Epithelial cell of prostate (primary cell): Measurements from ENCODE around the gene PDILT.

GRCh38 chr16:19115445-19116002 is 1.8 kb downstream of the ITPRIPL2 start:
- RRBS = 77% methylated on average over 7 of the region's 32 CpGs

DNA sequence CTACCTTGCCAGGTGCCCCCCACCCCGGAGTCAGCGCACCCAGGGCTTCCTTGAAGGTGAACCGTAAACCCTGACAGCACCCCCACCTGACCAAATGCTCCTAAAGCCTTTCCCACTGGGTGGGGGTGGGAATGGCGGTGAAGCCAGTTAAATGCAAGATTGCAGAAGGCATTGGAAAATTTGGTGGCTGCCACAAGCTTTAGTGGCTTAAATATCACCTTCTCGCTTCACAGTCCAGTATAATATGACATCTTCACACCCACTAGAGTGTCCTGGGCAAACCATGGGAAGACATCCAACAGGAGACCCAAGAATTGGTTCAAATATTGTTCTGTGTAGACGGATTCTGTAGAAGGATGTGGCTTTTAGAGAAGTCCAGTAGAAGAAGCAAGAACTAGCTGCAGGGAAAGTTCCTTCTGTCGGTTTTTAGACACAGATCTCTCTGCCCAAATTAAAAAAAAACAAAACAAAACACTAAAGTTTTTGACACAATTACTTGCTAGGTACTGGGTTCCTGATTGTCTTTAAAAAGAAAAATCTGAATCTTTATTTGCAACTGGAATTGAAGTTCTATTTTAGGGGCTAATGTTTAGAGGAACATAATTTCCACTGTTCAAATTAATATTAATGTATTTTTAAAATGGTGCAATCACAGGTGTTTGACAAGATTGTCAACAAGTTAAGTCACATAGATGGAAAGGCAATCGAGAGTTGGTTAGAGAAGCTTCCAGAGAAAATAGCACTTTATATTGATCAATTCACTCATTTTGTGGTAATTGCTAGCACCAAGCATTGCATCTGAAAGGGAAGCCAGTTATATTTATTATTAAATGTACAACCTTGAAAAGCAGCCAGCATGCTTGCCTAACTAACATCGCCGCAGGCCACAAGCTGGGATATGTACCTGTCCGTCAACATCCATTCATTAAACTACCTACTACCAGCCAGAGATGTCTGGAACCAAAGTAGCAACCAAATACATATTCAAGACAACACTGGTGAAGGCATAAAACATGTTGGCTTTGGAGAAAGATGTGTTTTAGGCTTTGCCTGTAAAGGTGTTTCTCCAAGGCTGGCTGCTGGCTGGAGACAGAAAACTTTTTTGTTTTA is 2.6 kb downstream of the ITPRIPL2 start:
- RRBS = 85% methylated on average over 1 of the region's 11 CpGs

DNA sequence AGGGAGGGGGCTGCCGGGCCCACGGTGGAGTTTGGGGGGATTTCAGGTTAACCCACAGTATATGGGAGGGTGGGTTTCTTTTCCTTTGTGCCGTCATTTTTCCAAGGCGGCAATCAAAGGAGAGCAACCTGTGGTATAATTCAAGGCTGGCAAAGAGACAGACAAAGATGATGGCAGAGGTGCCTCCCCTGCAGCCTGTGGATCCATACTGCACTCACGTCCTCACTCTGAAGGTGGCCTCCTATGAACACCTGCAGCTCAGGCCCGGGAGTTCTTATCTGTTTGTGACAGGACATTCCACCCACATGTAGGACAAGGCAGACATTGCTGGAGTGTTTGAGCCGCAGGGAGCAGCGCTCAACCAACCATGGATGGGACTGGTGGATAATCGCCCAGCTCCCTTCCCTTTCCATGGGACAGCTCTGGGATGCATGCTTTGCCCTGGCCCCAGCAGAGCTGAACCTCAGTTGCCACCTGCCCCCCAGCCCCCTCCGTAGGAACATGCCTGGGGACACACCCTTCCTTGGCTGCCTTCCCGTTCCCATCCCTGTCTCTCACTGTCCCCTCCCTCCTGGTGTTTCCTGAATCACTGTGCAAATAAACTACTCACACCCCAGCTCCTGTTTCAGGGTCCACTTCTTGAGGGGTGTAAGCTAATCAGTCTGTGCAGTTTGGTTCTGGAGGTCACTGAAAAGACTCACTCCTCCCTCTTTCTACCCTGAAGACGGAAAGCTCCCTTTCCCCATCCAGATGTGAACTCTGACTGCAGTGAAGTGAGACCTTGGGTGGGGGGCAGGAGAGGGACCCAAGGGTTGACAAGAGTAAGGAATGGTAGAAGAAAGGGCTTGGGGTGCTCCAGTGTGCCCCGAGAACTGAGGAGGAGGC is 22.2 kb downstream of the ITPRIPL2 start:
- RRBS = no CpG with 5 or more reads among the region's 13 CpGs

DNA sequence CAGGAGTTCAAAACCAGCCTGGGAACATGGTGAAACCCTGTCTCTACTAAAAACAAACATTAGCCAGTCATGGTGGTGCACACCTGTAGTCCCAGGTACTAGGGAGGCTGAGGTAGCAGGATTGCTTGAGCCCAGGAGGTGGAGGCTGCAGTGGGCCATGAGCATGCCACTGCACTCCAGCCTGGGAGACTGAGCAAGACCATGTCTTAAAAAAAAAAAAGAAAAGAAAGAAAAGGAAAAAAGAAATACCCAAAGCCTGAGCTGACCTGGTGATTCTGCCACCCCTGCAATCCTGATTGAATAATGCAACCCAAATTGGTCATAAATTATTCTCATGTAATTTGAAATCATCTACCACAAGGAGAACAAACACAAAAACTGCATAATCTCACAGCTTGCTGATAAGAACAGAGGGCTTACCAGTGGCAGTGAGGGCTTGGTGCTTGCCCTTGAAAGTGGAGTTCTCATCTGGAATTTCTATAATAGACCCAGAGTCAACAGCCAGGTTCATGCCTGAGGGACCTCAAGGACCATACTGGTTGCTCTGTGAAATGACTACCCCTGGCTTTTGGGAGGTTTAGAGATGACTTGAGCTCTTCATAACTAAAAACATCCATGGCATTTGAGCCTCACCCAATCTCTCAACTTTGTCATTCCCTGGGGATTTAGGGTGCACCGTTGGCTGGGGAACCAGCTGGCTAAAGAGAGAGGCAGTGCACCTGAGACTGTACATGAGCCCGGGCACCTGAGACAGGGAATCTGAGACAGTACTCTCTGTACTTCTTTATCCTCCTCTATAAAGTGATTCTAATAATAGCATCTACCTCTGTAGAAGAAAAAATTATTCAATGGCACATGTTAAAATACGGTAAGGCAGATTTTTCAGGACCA is 35.4 kb upstream of the TMC5 start:
- RRBS = no CpG with 5 or more reads among the region's 3 CpGs

GRCh38 chr16:19810898-19811795 is 73.5 kb downstream of the GPRC5B start:
- RRBS = no CpG with 5 or more reads among the region's 13 CpGs

DNA sequence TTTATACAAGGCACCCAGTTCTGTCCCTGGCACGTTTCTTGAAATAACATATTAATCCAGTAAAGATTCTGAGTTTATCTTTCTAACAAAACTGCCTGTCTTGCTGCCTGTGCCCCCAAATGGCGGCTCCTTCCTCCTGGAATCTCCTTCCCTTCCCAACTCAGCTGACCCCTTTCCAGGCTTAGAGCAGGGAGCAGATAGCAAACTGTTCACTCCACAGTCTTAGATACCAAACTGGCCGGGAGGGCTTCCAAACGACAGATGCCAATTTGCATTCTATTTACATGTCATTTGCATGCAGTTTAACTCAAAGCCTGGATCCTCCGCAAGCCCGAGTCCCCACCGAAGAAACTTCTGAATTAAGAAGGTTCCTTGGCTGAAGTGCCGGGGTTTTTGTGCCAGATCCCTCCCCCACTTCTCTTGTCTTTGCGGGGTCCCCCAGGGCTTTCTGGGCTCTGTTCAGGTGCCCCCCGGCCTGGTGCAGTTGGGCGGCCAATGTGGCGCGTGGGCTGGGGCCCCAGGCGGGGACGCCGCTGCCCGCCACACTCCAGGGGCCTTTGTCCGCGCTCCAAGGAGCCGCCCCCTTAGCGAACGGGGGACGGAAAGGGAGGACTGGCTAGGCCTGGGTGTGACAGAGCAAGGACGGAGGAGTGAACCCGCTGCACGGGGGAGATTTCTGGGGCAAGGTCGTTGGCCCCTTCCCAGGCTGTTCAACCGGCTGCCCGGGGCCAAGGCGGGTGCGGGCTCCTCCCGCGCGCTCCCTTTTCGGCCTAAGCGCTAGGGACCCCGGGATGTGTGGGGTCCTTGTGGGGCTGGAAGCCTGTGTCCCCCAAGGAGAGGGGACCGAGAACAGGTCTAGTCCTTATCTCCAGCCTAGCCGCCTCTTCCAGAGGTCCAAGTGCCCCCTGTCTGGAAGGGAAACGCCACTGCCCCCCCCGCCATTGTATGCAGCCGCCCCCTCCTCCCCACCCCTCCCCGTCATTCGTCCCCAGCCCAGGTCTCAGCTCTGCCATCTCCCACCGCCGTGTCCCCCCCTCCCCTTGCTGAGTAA is 1.2 kb downstream of the GPRC5B start:
- RRBS = under 1% methylated on average over 11 of the region's 46 CpGs

DNA sequence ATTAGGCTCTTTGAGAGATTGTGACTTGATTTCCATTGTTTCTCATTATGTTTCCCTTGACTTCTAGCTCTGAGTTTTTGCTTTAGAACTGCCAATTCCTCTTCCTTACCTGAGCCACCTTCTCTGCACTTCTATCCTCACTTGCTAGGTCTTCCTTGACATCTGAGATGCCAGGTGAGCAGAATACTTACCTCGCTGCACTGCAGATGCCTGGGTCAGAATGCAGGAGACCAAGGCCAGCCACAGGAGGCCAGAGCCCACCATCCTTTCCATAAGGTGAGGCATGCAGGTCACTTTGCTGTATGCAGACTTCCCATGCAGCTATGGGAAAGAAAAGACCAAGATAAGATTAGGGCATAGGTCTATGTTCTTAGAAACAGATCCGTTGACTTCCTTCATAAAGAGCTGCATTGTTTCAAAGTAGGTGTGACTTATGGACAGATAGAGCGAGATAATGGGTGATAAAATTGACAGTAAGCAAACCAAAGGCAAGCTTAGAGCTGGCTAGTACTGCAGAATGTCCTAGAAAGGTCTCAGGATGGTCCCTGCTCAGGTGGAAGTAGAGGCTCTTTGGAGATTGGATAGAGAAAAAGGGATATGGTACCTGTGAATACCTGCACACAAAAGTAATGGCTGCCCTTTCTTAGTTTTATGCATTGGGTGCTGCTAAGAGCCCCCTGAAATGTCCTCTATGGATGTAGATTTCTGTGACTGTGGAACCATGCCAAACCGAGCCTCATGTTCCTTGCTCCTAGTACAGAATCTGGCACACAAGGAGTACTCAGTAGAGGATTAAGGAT is 966 bp downstream of the GP2 start:
- RRBS = no CpG with 5 or more reads among the region's 4 CpGs

DNA sequence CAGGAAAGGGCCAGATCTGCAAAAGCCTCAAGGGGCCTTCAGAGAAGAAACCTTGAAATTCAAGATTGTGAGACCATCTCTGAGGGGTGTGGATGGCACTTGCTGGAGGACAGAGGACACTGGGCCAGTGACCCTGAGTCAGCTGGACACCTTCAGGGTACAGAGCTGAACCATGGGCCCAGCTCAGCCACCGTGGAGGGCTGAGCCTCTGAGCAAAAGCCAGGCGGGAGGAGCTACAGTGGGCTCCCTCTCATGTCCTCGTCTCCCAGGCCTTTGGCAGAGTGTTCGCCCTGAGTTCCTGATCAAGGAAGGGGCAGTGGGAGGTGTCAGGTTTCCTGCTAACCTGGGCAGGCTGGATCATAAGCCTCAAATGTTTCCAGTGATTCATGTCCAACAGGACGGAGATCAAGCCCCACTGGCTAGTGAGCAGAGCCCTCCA is 3.0 kb downstream of the PDILT start:
- RRBS = no CpG with 5 or more reads among the region's 5 CpGs

DNA sequence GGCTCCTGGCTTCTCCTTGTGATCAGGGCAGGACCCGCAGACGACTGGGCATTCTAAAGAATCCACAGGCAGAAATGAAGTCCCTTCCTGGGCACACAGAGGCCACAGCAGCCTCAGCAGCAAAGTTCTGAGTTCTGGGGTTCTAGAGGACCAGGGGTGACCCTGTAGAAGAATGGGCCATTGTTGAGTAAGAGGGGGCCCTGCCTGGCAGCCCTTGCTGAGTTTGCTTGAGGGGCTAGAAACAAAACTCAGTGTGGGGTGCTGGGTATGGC is at the start of gene PDILT:
Gene PDILT (minus strand): TSS at position 129 of the 272 bp plus-strand sequence.
- RRBS = no CpG with 5 or more reads among the region's 2 CpGs

GRCh38 chr16:20586032-20586525 is 9.9 kb upstream of the ACSM2B start:
- RRBS = no CpG with 5 or more reads among the region's 6 CpGs

DNA sequence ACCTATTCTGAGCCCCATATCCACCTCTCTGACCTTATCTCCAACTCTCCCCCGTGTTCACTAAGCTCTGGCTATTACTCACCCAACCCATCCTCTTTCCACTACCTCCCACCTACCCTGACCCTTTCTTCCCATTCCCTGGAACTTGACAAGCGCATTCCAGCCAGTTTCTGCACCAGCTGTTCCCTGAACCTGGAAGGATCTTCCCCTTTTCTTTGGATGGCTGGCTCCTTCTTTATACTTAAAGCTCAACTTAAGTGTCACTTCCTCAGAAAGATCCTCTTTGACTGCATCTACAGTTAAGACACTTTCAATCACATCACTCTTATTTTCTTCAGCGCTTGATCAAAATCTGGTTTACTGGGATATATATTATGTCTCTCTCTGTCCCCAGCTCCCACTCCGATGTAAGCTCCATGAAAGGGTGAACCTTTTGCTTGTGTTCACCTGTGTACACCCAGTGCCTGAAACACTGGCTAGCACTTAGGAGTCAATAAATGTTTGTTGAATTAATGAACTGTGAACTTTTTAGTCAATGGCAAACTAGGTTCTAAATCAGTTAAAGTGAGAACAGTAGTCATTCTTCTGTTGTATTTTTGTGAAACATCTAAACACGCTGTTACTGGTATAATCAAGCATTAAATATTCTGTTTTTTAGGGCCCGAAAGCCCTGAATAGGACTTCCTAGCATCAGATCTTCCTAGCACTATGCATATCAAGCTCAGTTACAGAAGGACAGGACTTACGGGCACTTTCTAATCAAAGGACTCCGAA is 2.0 kb downstream of the DCUN1D3 start:
- RRBS = no CpG with 5 or more reads among the region's 8 CpGs

DNA sequence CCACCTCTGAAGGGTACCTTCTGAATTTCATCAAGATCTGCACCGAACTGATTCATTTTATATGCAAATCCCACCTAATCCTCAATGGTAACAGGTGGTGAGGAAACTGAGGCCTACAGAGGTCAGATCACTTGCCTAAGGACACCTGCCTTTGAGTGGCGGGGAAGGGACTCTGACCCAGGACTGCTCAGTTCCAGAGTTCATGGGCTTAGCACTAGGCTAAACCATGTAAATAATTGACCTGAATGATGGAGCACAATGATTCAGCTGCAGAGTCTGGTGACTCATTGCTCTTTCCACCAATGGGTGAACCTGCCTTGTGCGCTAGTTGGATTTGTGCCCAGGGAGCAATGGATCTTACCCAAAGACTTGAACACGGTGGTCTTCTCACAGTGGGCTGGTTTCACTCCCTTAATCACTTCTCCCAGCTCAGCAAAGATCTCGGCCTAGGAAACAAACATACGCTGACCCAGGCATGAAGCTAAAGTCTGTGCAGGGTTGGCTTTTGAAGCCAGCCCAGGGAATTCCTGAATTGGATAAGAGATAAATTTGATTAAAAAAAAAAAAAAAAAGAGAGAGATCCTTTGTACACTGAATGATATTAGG is 17.1 kb downstream of the CRYM start:
- RRBS = no CpG with 5 or more reads among the region's 6 CpGs

GRCh38 chr16:21301303-21302045 is 23.4 kb upstream of the CRYM start:
- RRBS = under 1% methylated on average over 23 of the region's 67 CpGs

- RRBS = no CpG with 5 or more reads among the region's 4 CpGs
Observed at GRCh38 chr16:21302258-21302856, 24.3 kb upstream of the CRYM start.

DNA sequence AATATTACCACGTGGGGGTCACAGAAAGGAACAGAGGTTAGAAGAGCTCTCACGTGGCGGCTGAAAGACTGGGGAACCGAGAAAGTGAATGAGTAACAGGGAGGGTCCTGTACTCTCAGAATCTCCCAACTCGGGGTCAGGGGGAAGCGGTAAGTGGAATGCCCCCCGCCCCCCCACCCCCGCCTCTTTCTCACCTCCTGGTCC is 98.2 kb upstream of the METTL9 start:
- RRBS = no CpG with 5 or more reads among the region's 8 CpGs

- RRBS = no CpG with 5 or more reads among the region's 16 CpGs
Observed at GRCh38 chr16:21508949-21509521, 90.3 kb upstream of the METTL9 start.

DNA sequence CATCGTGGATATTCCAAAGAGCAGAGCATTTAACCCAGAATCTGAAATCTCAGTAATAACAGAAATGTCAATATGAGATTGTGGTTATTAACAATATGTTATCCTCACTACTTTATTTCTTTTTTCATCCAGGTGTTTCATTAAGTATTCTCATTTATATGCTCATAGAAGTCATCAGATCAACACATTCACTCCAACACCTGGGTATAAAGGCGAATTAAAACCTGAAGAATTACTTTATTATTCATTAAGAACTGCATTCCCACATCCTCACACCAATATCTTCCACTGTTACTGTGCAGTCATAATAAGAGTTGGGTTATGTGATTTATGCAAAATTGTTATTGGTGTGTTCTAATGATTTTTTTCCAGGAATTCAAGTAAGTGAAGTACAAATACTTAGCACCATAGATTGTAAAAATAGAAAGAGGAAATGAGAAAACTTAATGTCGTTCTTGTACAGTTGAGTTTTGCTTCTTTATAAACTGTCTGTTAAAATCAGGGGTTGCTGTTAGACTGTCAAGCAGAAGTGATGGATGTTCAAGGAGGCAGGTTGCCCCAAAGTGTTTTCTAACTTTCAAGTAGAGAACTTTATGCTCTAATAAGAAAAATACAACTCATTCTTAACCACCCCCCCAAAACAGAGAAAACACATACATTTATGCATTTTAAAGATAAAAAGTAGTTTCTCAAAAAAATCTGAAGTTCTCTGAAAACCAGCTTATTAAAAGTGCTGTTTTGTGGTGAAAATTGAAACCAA is 4.3 kb upstream of the IGSF6 start:
- RRBS = no CpG with 5 or more reads among the region's 3 CpGs

- RRBS = no CpG with 5 or more reads among the region's 1 CpG
Observed at GRCh38 chr16:21790526-21790844, 67.1 kb downstream of the NPIPB4 start.

DNA sequence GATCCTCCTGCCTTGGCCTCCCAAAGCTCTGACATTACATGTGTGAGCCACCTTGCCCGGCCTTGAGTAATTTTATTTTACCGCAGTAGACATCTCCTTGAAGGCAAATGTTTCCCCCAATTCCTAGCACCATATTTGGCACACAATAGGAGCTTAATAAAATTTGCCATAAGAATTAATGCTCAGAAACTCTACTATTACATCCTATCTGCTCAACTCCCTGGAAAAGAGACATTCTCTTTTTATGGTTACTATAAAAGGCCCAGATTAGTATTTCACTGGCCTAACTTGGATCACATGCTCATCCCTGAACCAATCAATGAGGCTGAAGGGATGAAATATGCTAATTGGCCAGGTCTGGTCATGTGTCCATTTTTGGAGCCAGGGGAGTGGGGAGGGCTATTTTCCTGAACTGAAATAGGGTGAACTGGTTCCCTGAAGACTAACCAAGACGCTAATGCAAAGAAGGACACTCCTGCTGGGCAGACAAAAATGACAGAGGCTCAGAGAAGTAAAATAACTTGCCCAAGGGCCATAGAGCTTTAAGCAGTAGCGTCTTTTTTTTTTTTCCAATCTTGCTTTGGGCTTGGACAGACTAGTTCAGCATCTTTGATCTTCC is 1.5 kb upstream of the EEF2K start:
- RRBS = no CpG with 5 or more reads among the region's 4 CpGs

- RRBS = 2% methylated on average over 8 of the region's 59 CpGs
Observed at GRCh38 chr16:22297683-22298919, 892 bp downstream of the POLR3E start.